Umbilical cord (tissue), 2 donors: ENCODE data around the gene PARVA.

DNA sequence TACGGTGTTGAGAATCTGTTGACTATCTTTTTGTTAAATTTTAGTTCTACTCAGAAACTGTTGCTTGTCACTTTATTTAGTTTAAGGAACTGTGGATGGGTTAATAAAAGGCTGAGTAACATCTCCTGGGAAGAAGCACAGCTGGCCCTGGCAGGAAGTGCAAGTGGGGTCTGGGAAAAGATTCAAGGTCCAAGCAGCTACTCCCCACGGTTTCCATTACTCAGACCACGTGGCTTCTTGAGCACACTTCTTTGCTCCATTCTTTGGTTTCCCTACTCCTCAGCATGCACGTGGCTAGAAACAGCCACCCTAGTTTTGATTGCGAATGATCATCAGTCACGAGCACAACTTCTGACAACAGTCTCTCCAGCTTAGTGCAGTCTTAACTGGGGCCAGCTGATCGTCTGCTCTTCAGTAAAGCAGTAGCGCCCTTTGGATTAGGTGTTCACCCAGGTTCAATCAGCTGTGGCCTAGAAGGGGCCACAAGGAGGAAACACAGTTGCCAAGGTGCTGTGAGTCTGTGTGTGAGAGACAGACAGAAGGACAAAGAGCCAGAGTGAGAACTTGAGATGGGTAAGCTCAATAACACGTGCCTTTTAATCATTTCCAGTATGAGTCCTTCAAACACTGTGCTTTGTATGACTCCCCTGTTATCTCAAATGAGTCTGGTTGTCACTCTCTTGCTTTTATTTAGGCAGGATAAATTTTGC lies 1.1 kb upstream of the PARVA start:
- RAMPAGE, long total RNA, result no peak

- RAMPAGE, long total RNA, result no peak
Measured at GRCh38 chr11:12377254-12377706, at the start of gene PARVA. TSS of gene PARVA (plus strand) at chr11:12377571.

- RAMPAGE, long total RNA, result no peak
Measured at GRCh38 chr11:12675279-12675767, 1.1 kb downstream of the TEAD1 start.

GRCh38 chr11:12689285-12689683 lies 15.1 kb downstream of the TEAD1 start:
- RAMPAGE, long total RNA, result no peak

- RAMPAGE, long total RNA, result no peak
Measured at GRCh38 chr11:12710886-12711377, 36.7 kb downstream of the TEAD1 start.

GRCh38 chr11:12813516-12814465 lies 139.6 kb downstream of the TEAD1 start:
- RAMPAGE, long total RNA, result no peak

DNA sequence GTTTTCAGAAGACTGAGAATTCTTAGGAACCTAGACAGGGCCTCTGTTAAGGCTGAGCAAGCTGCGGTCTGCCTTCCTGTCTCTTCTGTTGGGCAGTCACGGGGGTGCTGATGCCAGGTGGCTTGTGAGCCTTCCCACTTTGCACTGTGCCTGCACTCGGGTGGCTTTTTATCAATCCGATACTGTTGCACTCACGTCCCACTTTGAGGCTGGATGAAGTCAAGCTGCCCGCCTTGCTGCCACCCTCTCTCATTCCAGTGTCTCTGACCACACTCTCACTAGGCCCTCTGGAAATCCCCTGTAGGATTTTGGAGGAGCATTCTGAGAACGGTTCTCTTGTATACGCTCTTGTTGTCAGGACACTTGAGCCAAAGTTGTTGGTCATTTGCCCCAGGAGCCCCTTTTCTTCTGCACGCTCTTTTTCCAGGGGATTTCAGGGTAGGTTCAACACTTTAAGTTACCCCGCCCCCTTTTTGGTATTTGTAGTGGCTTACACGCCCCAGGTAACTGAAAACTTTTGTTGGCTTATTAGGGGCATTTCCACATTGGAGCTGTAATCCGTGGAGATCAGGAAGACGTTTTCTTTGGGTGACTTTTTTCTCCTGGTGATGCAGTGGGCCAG lies 141.9 kb downstream of the TEAD1 start:
- RAMPAGE, long total RNA, result no peak

DNA sequence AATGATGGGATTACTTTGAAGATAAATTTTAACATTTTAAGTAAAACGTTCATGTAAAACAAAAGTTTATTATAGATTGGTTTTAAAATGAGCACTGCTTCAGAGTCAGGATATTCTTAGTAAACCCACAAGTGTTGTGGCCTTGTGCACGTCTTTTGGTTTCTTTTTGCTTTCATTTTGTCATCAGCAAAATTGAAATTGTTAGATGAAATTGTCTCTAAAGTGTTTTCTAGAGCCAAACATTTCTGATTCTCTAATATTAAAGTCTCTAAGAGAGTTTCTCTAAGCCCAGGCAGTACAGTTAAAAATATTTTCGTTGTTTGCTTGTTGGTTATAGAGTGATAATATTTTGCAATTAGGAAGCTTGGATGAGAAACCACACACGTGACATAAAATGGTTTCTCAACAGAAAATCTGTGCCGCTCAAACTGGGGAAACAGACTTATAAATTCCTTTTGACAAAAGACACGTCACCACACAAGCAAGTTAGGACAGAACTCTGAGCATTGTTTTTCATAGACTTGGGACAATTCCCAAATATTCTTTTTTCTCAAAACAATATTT lies 164.4 kb downstream of the TEAD1 start:
- RAMPAGE, long total RNA, result no peak

- RAMPAGE, long total RNA, result no peak
Measured at GRCh38 chr11:12854808-12855218, 154.3 kb upstream of the RASSF10 start.

DNA sequence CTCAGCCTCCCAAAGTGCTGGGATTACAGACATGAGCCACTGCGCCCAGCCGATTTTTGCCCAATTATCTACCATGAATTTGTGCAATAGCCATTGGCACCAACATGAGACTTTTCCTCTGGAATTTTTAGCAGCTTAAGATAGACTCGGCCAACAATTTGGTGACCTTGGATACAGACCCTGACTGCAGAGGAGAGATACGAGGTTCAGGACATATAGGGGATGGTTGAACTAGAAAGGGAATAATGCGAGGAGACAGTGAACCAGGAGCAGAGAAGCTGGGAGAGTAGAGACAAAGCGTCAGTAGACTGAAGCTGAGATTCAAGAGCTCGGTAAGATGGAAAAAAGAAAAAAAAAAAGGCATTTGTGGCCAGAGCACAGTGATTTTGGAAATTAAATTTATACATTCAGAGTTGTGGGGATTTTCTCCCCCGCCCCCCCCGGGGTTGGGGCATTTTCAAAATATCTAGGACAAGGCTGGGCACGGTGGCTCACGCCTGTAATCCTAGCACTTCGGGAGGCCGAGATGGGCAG lies 138.9 kb upstream of the RASSF10 start:
- RAMPAGE, long total RNA, result no peak

DNA sequence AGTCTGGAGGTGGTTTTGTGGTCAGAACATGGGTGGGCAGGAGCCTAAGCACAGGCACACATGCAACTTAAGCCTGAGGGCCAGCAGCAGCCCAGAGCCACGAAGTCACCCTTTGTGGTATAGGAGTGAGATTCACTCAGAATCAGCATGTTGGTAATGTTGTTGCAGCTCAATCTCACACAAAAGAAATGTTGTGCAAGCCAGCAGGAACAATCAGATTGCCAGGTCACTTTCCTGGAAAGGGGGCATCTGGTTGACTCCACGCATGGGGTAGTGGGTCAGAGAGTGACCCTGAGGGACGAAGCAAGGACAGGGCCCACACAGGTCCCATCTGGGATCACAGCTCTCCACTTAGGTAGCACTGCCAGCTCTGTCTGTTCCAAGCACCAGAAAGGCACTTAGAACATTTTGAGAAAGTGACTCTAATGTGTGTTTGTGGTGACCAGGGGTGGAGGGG lies 109.5 kb downstream of the RASSF10 start:
- RAMPAGE, long total RNA, result no peak

DNA sequence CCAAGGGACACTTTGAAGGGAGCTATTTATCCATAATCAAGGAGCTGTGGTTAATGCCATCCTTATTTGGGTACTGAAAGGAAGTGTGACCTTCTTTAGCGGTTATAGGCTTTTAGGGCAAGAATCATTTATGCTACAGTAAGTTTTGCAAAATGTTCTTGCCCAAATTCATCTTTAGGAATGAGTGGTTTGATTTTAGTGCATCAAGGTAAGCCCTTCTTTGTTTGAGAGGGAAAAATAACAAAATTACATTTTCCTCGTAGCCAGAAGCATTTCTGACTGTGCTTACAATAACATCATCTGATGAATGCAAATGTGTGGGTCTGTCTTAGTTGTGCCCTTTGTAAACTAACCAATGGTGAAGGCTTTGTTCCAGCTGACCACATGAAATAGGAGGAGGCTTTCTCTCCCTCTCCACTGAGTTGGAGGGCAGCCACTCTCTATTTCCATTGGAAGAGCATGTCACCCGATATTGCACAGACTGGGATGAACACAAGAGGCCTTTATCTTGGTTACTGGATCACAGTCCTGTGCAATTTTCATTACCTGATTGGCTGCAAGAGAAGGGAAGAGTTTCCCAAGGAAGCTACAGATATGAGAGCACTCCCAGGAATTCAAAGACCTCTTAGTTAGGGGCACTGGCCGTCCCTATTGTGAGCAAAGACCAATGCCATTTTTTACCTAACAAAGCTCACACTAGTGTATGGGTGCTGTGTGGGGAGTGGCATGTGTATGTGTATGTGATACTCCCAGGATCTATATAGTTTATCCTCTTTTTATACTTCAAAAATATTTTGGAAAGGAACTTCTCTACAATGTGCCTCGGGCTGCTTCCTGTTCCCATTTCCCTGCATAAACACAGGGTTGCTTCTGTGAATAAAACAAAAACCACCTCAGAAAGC lies 126.2 kb downstream of the RASSF10 start:
- RAMPAGE, long total RNA, result no peak

DNA sequence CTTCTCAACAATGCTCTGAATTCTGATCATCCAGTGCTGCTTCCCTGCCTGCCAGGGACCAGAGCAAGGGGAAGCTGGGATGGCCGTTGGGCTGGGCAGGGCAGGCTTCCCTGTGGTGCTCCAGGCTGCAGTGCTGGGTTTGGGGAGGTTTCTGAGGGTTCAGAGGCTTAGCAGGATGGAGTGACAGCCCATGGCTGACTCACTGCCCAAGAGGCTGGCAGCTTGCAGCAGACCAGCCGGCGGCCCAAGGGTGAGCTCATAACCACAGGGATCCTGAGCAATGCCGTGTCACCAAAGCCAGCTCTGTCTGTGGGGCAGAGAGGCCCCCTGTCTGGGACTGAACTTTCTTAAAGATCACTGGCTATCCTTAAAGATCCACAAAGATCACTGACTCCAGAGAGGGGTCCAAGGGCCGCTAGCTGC lies 61.2 kb upstream of the BMAL1 start:
- RAMPAGE, long total RNA, result no peak

DNA sequence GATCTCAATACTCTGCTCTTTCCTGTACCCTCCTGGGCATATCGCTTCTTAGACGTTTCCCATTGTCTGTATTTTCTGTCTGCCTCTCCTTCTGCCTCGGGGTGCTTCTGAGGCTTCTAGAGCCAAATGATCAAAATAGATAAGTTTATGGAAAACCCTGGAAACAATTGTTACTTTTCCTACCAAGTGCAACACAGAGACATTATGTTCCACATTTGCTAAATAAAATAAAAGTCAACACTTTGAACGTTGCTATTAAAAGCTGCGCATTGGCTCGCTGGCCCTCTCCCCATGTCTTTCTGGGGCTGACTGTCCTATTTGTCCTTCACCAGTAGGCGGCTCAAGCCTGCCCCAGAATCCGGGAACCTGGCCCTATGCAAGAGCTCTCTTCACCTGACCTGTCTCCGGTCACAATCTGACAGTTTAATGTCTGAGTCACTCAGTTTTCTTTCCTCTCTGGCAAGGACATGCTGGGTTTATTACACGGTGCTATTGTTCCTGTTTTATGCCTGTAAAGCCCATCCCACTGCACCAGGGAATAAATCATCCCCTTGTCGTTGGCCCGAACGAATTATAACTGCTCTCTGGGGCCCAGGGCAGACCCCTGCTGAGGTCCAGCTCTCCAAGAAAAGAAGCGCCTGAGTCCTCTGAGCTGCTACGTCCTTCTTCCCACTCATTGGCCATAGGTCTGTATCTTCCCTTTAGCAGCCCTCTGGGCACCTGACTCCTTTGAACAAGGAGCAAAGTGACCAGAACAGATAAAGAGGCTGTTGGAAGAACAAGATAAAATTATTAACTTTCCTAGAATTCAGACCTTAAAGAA lies 89.3 kb upstream of the SPON1 start:
- RAMPAGE, long total RNA, result no peak

GRCh38 chr11:14272074-14272865 lies 86.7 kb downstream of the RRAS2 start:
- RAMPAGE, long total RNA, result no peak

DNA sequence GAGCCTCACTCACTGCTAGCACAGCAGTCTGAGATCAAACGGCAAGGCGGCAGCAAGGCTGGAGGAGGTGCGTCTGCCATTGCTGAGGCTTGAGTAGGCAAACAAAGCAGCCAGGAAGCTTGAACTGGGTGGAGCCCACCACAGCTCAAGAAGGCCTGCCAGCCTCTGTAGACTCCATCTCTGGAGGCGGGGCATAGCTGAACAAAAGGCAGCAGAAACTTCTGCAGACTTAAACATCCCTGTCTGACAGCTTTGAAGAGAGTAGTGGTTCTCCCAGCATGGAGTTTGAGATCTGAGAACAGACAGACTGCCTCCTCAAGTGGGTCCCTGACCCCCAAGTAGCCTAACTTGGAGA lies 49.4 kb upstream of the PSMA1 start:
- RAMPAGE, long total RNA, result no peak

DNA sequence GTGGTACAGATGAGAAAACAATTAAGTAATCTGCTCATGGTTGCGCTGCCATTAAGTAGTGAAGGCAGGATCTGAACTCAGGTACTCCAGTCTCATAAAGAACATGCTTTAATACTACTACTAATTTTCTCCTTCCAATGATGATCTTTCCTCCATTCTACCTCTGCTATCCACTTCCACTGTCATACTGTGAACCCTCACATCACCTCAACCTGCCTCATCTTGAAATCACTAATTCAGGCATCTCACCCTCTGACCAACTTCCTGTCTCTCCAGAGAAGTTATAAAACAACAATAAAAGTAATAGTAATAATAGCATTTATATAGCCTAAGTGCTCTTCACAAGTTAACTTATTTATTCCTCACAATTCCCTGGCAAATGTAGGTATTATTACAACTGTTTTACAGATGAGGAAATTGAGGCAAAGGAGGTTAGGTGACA lies 57.1 kb upstream of the PSMA1 start:
- RAMPAGE, long total RNA, result no peak

- RAMPAGE, long total RNA, result no peak
Measured at GRCh38 chr11:14578325-14578939, 58.2 kb upstream of the PSMA1 start.

- RAMPAGE, long total RNA, result no peak
Measured at GRCh38 chr11:14633425-14634034, 10.1 kb upstream of the PDE3B start.

DNA sequence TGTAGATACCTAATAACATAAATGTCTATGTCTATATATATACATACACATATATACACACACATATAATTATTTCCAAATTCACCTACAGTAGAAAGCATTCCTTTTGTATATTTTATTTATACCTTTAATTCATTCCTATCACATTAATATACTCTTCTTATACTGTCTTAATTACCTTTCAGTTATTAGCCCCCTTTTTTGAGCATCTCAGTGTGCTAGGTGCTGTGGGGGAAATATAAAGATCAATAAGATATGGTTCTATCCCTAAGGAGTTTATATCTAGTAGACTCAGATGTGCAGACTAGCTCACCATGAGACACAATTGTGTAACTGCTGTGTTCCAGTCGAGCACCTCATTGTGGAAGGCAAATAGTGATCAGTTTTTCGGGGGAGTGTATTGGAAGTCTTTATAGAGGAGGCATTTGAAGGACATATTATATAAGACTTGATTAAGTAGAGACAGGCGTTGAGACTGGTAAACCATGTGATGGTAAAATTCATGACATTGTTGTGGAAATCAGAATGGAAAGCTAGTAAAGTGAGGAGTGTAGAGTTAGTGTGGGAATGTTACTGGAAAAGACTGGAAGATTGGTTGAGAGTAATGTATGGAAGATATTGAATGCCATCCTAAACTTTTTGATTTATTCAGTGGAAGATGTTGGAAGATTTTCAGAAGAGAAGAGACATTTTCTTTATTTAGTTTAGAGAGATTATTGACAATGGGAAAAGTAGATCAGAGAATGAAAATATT lies 11.9 kb downstream of the PDE3B start:
- RAMPAGE, long total RNA, result no peak